Sciatic nerve (tissue), 1 donor: ENCODE measurements around the genes KRTAP27-1 and KRTAP19-6.

DNA sequence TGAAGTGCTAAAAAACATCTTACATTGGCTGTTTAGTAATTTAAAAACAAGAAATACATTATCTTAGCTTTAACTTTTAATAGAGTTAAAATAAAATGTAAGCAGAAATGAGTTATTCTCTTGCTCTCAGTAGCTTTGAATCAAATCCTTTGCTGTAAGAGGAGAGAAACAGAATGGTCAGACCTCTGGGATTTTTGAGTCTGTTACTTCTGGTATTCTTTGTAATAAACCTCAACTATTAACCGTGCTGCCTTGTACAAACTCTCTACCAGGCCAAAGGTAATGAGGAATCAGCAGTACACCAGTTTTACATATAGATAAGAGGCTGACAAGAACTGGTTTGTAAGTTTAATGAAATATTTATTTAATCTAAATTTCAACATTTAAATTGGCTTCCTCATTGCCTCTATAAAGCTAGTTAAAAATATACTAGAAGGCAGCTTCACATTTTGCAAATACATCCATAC, 172.7 kb downstream of the GABPA start:
- PRO-cap = no peak

DNA sequence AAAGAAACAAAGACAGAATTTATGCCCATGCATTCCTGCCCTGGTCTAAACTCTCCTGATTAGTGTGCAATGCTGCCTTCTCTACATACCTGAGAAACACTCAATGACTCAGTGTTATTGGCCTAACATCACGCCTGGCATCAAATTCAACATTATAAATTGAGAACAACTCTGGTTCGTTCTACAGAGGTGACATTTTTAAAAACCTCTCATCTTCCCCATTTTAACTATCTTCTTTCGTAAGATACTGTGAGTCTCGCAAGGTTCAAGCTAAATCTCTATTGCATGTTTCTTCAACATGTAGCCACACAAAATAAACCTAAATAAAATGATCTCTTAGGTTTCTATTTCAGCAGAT, 5.1 kb downstream of the APP start:
- PRO-cap = no peak

DNA sequence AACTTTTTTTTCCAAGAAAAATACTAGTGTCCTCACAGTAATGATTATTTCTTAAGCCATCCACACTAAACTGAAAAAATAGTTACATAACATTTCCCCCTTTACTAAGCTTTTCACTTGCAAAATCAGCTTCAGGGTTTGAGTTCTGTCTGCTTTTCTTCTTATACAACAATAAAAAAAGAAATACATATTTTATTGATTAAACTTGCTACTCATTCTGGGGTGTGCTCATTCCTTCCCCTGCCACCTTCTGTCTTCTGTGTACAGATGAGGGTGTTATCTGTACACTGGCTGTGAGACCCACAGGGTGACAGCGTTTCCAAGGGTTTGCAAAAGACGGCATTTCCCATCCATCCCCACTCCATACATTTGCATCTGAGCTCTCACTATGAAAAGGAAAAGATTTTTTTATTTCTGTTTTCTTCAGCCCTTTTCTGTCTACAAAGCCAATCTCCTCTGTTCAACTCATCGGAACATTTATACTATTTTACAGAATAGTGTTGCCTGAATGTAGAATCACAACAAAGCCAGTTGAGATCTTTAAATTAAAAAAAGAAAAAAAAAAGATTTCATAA, 4.4 kb downstream of the APP start:
- PRO-cap = no peak

GRCh38 chr21:26583650-26584084, 10.6 kb upstream of the CYYR1 start:
- PRO-cap = no peak

DNA sequence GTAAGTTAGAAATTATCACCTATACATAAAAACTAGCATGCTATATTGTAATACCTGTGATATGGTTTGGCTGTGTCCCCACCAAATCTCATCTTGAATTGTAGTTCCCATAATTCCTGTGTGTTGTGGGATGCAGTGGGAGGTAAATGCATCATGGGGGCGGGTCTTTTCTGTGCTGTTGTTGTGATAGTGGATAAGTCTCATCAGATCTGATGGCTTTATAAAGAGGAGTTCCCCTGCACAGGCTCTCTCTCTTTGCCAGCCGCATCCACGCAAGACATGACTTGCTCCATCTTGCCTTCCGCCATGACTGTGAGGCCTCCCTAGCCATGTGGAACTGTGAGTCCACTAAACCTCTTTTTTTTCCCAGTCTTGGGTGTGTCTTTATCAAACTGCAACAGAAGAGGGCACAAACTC, 10.3 kb downstream of the ADAMTS1 start:
- PRO-cap = unidirectional peak, minus-strand start at position 282 of the sequence

GRCh38 chr21:27379372-27379747, 412.5 kb upstream of the ADAMTS5 start:
- PRO-cap = no peak

- PRO-cap = no peak
Measured at GRCh38 chr21:28099250-28099698, 785.9 kb downstream of the N6AMT1 start.

DNA sequence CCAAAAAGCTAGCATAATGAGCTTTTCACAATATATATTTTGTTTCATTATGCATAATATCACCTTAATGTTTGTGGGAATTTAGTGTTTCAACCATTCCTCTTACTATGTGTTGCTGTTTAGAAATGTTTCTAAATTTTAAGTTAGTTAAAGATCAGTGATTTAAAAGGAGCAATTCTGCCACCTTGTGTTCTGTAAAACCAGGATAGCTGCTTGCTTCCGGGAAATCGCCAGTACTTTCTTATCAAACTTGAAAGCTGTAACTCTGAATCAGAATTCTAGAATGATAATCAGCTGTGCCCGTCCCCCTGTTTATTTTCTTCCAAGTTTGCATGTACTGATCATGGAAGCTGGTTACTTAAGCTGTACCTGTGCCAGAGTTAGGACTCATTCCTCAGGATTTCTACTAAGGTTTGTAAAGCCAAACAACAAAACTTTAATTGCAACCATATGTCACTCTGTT, 548.9 kb downstream of the N6AMT1 start:
- PRO-cap = no peak

DNA sequence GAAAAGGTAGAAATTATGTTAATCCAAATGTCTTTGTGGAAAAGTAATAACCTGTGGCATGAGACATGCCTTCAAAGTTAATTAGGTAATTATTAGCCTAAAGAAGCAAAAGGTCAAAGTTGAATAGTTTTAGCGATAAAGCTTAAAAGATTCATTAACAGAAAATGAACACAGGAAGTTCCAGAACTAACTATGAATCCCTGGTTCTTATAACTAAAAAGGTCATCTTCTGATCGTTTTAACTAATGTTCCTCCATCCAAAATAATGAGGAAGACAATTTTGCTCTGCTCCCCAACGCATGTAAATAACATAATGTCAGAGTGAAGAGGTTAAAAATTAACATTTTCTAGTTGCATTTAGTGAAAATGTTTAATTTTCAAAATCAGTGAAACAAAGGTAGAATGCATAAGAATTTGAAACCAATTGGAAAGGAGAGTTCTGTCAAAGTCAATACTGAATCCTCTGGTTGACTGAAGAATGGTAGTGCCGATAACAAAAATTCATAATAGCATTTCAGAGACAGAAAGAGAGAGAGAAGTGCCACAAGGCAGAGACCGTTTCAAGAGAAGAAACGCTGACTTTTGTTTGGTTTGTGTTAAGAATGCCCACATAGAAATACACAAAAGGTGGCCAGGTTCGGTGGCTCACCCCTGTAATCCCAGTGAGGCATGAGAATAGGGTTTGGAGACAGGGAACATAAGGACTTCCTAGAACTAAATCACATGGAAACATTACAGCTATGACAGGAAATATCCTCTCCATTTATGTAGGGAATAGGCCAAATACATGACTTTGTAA, 508.8 kb downstream of the N6AMT1 start:
- PRO-cap = no peak

- PRO-cap = no peak
Measured at GRCh38 chr21:28393154-28393696, 491.9 kb downstream of the N6AMT1 start.

- PRO-cap = no peak
Measured at GRCh38 chr21:28822754-28823514, 62.2 kb downstream of the N6AMT1 start.

DNA sequence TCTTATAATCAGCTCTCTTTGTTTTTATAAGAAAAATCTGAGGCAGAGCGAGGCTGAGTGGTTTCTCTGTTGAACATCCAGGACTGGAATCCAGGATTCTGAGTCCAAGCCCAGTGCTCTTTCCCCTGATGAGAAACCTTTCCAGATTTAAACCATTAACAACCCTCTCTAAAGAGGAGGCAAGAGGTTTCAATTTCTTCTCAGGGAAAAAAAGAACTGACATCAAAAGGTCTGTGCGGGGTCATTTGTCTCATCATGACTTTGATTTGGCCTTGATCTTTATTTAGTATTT, 18.6 kb upstream of the CCT8 start:
- PRO-cap = no peak

- PRO-cap = no peak
Measured at GRCh38 chr21:29193093-29193621, 62.7 kb downstream of the MAP3K7CL start.

DNA sequence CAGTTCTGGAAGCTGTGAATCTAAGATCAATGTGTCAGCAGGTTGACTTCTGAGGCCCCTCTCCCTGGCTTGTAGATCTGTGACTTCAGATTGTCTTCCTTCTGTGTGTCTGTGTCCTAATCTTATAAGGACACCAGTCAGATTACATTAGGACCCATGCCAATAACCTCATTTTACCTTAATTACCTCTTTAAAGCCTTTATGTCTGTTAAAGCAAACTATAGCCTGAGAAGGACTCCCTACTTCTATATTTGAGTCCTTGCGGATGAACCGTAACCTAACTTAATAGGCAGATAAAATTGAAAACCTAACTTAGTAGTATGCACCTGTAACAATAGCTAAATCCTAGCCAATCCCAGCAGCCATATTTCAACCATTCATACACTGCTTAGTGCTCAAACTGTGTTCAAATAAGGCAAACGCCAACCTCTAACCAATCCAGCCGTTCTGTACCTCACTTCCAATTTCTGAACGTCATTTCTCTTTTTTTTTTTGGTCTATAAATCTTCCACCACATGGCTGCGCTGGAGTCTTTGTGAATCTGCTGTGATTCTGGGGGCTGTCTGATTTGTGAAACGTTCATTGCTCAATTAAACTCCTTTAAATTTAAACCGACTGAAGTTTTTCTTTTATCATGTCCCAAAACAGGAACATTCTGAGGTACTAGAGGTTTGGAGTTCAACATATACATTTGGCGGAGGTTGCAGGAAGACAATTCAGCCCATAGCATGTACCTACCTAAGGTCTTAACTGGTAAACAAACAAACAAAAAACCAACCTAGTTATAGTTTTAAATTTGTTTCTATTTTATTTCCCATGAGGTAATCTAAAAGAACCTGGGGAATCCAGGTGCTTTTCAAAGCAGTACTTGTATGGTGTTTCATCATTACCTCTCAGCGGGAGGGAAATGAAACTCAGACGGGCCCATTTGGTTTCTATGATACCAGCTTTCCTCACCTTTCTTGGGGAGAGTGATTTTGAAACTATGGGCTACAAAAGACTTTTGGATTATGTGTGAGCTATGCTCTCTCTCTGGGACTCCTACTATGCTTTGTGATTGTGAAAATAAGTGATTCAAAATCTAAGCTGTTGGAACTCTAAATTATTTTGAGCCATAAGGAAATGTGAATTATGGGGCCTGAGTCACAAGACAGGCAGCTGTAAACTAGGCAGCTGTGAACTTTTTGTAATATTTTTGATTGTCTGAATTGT, 65.5 kb upstream of the BACH1 start:
- PRO-cap = no peak

DNA sequence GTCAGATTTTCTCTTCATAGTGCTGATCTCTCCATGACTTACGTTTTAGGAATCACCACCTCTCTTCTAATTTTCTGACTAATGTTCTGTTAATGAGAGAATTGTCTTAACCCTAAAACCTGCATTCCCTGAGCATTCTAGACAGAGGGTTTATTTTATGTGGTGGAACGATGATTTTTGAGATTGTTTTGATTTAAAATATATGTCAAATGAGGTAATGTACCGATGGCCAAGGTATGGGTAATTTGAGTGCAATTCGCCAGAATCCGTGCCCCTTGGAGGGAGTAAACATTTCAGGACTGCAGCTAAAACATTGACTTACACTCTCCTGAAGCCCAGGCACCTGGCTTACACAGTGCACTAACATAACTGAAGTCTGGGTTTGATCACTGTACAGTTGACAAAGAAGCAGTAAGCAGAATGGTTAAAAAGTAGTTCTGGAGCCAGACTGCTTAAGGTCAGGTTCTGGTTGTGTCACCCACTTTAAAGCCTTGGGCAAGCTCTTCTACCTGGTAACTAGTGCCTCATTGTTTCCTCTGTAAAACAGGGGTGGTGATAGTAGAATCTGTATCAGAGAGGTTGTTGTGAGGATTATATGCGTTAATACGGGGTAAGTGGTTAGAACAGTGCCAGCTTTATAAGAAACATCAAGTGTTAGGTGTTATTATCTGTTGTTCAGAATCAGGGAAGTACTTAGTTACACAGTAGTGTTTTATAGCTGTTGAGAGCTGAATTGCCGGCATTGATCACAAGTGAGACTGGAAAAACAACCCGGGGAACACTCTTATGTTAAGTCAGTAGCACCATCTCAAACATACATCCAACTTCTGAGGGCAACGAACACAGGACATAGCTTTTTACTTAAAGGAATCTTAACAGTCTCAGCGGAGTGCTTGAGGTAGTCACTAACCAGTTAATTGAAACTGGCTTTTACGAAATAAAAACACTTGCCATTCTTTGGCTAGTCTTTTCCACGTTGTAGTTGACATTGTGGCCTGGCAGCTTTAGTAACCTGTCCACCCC, 3.6 kb downstream of the BACH1 start:
- PRO-cap = no peak

DNA sequence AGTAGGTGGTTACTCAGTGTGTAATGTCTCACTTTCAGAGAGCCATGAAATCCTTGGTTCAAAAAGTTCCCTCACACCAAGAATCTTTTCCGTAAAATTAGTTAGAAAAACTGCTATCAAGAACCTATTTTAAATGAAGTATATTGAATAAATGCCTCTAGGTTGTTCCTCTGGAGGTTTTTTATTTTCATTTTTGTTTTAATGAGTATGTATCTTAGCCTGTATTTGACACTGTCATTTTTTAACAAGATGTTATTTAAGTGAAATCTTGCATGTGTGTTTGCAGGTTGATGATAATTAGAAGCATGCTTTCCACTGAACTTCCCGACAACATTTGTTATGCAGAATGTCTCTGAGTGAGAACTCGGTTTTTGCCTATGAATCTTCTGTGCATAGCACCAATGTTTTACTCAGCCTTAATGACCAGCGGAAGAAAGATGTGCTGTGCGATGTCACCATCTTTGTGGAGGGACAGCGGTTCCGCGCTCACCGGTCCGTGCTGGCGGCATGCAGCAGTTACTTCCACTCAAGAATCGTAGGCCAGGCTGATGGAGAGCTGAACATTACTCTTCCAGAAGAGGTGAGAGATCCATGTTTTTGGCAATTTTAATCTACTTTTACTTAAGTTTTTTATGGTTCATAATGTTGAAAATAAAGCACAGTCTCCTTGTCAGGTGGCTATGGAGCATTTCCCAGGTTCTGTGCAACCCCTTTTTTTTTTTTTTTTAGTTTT, 22.4 kb downstream of the BACH1 start:
- PRO-cap = no peak

GRCh38 chr21:29353478-29354170, 54.9 kb downstream of the BACH1 start:
- PRO-cap = no peak

DNA sequence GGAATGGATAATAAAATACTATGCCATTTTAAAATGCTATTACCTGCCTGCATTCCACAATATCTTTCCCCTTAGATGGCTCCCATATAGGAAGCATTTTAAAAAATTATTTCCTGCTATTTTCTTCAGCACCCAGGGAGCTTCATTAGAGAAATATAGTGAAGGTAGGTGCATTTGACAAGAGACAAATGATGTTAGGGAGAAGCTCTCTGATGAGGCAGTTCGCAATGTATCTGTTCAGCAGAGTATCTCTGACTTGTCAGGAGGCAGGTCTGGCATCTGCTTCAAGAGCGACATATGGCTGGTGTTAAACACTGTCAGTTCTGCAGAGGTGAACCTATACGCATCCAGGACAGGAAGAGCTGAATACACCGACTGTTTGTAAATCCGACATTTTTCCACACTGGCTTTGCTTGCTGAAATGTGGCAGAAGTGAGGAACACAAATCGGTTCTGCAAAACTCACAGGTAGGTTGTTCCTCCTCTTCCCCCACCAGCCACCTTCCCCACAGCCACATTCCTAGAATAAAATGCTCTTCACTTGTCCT, 289.4 kb downstream of the GRIK1 start:
- PRO-cap = no peak

DNA sequence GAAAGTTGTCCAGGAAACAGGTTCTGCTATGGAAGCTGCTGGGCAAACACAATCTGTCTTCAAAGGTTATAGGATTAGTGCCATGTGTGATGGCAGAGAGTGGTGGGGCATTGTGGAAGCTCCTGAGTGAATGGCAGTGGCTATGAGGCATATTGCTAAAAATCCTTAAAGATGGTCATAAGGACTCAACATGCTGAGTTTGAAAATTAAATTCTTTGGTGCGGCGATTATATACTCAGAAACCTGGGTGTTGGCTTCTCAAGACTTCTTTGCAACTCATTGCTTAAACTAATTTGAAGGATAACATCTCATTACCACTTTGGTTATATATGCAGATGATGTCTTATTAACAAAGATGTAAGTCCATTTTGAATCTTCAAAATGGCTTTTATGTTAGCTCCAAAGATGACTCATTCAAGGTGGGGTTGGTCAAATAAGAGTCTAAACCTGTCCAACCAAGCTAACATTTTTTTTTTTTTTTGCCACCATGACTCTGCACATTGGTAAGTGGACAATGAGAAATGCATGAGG, at the start of gene KRTAP27-1:
KRTAP27-1 (minus strand) TSS at position 177 of the 531 bp plus-strand sequence.
- PRO-cap = no peak

GRCh38 chr21:30541738-30542282, at the start of gene KRTAP19-6:
TSS of gene KRTAP19-6 (minus strand) at chr21:30541864.
- PRO-cap = no peak